SK-N-DZ (cell line): ENCODE data around the genes WDR19 and CHRNA9.

DNA sequence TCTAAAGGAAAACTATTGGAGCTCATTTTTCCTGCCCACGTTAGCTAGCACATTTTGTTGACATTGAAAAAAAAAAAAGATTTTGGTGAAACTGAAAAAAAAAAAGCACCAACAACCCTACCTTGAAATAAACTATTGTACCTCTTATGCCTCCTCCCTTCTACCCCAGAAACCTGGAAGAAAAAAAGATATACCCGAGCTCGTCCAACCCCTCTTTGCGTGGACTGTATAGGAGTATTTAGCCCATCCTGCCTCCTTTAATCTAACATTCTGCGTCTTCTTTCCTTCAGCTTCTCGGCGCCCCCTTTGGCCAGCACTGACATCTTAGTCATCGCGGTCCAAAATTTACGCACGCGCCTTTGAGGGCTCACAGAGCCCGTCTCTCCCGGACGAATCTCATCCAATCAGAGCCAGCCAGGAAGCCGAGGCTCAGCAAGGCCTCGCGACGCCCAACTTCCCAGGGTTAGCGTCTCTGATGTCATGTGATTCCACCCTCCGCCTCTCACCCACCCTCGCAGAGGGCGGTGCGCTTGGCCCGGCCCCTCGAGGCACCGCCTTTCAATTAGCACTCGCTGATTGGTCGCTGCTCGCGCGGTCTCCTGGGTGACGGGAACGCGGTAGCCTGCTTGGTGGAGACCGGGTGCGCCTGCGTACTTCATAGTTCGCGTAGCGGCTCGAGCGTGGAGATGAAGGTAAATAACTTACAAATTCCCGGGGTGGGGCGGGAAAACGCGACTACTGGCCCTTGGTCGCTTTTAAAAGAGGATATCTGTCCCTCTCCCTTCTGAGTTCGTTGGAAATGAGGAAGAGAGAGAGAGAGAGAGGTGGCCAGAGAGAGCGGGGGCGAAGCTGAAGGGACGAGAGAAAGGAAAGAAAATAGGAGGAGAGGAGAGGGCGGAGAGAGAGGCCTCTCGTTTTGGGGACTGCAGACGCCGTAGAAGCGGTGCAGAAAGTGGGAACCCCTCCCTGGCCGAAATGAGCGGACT, at the start of gene WDR19:
Gene WDR19 (plus strand): TSS at position 658 of the 986 bp plus-strand sequence.
RAMPAGE:
- cytosol, long total RNA = start-site peak on the plus strand centred at position 663 of the sequence, 29 bp wide, 38 and 23 reads in 2 replicates
- nucleus, long total RNA = start-site peak on the plus strand centred at position 656 of the sequence, 34 bp wide, 58 and 35 reads in 2 replicates

DNA sequence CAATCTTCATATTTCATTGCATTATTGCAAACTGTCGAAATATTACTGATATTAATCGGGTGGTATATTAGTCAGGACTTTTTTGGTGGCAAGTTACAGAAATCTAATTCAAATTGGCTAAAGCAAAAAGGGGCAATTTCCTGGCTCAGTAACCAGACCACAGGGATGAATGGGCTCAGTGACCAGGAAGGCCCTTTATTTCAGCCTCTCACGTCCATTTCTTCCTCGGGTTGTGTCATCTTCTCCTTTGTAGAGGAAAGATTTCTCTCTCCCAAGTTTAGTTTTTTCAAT, 6.1 kb downstream of the KLB start:
RAMPAGE:
- cytosol, long total RNA = no peak
- nucleus, long total RNA = no peak

DNA sequence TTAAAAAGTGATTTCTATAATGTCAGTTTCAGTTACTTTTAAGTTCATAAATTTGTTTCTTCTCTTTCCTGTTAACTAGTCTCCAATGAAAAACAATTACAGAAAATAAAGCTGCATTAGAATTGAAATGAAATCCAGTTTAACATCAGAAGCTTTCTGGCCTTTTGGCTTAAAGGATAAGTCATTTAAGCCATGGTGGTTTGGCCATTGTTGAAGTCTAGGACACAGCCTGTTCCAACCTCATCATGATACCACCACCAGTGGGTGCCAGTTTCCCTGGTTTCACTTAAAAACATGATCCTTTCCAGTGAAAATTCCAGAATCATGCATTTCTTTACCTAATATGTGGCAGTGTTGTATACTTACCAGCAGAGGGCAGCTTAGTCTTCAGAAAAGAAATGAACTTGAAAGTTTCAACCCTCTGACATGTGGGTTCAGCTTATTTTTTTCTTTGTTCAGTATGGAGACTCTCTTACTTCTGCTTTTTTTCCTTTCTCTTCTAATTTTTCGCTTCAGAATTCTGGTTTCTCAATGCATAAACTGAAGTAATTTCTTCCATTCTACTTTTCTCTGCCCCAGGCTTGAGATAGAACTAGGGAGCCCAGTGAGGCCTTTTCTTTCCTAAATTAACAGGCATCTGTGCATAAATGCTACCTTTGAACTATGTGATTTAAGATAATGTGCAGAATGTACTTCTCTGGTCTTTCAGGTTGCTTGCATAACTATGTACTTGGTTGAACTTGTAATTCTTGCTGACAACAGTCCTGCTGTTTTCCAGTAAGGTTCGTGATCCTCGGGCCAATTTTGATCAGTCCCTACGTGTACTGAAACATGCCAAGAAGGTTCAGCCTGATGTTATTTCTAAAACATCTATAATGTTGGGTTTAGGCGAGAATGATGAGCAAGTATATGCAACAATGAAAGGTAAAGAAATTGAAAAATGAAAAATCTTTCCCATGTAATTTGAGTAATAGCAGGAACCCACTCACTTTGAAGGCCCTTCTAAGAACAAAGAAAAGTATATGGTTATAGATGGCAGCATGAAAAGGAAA, 10.7 kb downstream of the LIAS start:
RAMPAGE:
- cytosol, long total RNA = no peak
- nucleus, long total RNA = no peak

RAMPAGE:
- cytosol, long total RNA = no peak
- nucleus, long total RNA = no peak
Observed at GRCh38 chr4:39523996-39524557, 3.2 kb downstream of the UGDH start.

DNA sequence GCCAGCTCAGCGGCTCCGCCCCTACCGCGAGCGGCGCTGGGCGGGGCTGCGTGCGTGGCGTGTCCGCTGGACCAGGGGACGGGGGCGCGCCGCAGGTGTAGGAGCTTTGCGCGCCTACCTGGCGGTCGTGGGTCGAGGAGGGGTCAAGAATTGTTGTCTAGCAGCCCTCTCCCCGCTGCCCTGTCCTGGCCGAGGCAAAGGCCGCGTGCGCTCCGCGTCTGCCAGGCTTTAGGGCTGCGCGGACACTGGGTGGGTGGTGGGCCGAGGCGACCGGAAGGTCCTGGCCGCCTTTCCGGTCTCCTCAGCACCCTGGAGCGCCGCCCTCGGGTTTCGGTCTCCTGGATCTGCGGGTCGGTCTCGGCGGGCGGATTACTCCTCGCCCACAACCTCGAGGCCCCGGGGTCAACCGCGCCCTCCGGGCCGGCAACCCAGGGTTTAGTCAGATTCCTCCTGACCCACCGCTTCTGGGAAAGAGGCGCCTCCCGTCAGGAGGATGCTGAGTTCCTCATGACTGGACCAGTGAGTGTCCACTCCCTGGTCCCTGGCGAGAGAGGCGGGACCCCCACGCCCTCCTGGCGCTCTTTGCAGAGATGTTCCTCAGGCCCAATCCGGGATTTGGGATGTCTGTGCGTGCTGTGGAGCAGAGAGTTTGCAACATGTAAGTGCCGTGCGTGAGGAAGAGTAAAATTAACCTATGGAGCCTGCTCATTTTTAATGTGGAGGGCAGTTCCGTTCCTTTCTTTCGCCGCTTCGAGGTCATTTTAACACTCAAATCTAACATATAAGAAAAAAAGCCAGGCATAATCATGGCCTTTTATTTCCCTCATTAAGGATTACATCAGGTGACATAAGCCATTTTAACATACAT, 676 bp upstream of the UGDH start:
RAMPAGE:
- cytosol, long total RNA = start-site peak on the plus strand centred at position 57 of the sequence, 37 bp wide, 56 and 71 reads in 2 replicates; start-site peak on the plus strand centred at position 314 of the sequence, 82 bp wide, 31 and 38 reads in 2 replicates
- nucleus, long total RNA = no peak

DNA sequence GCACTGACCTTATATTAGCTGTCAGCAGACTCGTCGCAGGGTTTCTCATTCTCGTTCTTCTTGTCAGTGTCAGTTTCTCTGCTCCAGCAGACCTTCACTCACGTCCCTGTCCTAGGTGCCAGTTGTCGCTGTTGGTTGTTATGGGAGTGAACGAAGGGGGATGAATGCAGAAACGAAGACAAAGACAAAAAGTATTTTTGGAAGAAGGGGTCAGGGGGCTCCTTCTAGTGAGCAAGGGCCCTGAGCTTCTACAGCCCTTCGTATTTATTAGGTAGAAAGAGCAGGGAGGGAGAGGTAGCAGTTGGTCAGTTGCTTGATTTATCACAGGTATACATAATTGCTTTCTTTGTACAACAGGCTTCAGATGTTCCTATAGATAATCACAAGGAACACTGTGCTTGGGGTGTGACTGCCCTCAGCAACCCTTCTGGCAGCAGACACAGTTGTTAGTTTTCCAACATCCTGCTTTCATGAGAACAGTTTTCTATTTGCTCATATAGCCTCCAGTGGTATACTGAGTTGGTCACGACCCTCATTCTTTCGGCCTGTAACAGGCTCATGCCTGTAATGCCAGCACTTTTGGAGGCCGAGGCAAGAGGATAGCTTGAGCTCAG, 16.7 kb upstream of the UGDH start:
RAMPAGE:
- cytosol, long total RNA = no peak
- nucleus, long total RNA = no peak

RAMPAGE:
- cytosol, long total RNA = no peak
- nucleus, long total RNA = no peak
Observed at GRCh38 chr4:39636170-39636858, 2.4 kb downstream of the SMIM14 start.

DNA sequence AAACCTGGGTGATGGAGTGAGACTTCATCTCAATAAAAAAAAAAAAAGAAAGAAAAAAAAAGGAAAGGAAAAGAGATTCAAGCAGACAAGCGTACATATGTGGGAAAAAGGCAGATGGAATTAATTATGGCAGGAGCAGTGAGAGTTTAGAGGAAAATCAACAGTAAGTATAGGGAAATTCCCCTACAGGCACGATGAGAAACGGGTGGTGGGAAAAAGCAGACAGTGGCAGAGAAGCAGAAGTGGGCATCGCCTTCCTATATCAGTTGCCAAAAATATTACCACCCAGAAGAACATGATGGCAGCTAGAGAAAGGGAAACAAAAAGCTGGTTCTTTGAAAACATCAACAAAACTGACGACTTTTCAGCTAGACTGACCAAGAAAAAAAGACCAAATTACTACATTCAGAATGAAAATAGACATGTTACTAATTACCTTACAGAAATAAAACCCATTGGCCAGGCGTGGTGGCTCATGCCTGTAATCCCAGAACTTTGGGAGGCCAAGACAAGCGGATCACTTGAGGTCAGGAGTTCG, 31.5 kb downstream of the PDS5A start:
RAMPAGE:
- cytosol, long total RNA = no peak
- nucleus, long total RNA = no peak

DNA sequence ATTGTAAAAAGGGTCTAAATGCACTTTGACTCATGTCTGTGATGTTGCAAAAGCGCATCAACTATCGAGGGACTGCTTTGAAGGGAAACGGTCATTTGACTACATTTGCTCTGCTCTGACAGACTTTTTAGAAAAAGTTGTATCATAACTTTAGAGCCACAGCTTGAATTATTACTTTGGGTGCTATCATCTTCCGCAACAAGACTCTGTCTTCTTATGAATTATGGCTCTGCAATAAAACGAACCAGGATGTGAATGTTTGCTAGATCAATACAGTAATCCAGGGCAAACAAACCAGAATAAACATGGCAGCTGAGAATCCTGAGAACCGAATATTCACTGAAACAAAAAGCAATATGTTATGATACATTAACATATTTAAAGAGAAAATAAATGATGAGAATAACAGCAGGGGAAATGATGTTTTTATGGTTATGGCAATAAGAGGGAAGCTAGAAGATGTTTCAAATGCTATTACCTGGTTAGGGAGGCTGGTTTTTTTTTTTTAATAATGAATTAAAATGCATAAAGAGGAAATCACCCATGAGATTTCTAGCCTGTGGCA, 5.3 kb upstream of the RHOH start:
RAMPAGE:
- cytosol, long total RNA = no peak
- nucleus, long total RNA = no peak

DNA sequence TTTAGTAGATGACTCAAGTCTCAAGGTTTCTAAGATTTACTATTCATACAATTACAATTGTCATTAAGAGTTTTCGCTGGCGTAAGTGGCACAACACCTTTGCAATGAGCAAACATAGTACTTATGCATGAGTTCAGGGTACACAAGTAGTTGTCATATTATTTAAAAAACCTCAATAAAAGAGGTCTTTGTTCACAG, 4.5 kb upstream of the RHOH start:
RAMPAGE:
- cytosol, long total RNA = no peak
- nucleus, long total RNA = no peak

DNA sequence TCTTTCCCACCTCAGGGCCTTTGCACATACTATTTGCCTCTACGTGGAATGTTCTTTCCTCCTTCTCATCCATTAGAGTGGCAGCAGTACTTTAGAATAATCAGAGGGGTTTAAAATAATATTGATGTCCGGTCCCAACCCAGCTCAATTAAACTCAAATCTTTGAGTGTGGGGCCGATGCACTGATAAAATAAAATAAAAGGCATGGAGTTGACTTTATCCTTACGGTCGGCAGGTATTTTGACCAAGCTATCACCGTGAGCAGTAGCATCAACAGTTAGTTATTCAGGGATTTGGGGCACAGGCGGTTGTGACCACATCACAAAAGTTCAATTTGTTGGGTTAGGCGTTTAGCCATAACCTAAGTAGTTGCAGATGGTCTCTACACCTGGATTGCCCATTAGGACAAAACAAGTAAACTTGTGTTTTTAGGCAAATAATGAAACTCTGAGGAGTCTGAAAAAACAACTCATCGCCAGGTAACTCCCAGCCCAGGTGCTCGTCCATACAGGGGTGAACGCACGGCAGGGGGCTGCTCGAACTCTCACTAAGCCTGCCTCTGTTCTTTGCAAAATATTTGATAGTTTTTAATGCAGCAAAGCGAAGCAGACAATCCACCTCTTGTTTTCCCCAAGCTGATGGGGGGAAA, 720 bp upstream of the RHOH start:
RAMPAGE:
- cytosol, long total RNA = no peak
- nucleus, long total RNA = no peak

DNA sequence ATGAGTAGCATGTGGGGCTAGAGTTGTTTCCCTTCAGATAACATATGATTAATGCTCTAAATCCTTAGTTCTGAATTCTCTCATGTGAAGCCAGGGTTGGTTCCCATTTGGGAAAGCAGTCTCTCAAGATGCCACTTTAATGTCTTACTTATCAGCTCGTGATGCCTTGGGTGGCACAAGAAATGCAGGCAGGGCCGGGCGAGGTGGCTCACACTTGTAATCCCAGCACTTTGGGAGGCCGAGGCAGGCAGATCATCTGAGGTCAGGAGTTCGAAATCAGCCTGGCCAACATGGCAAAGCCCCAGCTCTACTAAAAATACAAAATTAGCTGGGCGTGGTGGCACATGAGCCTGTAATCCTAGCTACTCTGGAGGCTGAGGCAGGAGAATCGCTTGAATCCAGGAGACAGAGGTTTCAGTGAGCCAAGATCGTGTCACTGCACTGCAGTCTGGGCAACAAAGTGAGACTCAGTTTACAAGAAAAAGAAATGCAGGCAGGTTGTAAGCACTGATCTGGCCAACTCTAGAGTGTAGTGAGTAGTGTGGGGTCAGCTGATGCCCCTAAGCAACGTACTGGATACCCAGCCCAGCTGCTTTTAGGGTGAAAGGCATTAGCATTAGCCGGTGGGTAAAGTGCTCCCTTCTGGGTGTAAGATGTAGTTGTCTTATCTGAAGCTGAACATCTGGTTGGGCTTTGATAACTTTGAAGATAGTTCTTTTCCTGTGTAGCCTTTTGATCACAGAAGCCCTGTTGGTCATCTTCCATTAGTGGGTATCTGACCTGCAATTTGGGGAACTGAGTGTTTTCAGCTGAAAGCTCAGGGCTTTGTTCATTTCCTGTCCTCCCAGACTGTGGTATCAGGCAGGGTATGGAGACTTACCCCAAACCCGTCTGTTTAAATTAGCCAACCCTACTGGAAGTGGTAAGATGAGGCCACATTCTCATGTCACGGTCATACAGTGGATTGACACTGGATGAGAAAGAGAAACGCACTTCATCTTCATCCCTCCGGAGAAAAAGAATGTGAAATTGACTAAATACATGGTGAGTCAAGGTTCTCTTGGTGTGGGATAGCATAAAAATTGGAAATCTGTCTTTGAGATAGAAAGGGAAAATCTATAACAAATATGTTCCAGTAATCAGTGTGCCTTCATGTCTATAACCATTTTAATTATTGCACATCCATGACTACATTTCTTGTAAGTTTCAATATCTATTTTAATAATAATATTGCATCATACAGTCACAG, 8.4 kb downstream of the RHOH start:
RAMPAGE:
- cytosol, long total RNA = no peak
- nucleus, long total RNA = no peak

GRCh38 chr4:40245948-40246541, 49.2 kb downstream of the RHOH start:
RAMPAGE:
- cytosol, long total RNA = no peak
- nucleus, long total RNA = no peak

GRCh38 chr4:40284138-40284643, 50.9 kb upstream of the CHRNA9 start:
RAMPAGE:
- cytosol, long total RNA = no peak
- nucleus, long total RNA = no peak

DNA sequence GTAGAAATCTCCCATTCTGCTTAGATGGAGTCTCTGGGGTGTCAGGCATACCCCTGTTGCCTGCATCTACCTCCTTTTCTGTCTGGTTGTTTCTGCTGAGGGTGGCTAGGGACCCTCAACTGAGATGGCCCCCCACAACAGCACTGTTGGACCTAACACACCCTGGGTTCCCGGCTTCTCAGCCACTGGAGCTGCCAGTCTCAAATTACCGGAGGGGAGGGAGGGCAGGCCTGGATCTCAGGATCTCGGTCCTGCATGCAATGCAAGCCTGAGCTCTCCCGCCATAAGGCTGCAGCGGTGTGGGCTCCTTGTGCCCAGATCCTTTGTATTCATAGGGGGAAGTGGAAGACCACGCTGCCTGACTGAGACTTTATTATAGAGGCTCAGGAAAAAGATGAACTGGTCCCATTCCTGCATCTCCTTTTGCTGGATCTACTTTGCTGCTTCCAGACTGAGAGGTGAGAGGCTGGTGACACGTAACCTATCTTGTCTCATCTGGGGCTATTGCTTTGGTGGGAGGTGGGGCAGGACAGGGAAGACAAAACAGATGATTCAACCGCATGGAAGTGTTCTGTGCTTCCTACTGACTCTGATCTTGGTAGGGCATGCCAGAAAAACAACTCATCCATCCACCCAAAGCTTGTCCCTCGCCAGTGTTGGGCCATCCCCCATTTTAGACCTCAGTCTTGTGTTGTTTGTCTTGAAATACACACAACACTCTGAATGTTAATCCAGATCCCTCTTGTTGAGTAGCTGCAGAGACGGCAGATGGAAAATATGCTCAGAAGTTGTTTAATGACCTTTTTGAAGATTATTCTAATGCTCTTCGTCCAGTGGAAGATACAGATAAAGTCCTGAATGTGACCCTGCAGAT, at the start of gene CHRNA9:
Gene CHRNA9 (plus strand): TSS at position 260 of the 874 bp plus-strand sequence.
RAMPAGE:
- cytosol, long total RNA = start-site peak on the plus strand centred at position 310 of the sequence, 53 bp wide, 24 and 106 reads in 2 replicates
- nucleus, long total RNA = no peak

RAMPAGE:
- cytosol, long total RNA = no peak
- nucleus, long total RNA = no peak
Observed at GRCh38 chr4:40394155-40394576, 59.0 kb downstream of the CHRNA9 start.

DNA sequence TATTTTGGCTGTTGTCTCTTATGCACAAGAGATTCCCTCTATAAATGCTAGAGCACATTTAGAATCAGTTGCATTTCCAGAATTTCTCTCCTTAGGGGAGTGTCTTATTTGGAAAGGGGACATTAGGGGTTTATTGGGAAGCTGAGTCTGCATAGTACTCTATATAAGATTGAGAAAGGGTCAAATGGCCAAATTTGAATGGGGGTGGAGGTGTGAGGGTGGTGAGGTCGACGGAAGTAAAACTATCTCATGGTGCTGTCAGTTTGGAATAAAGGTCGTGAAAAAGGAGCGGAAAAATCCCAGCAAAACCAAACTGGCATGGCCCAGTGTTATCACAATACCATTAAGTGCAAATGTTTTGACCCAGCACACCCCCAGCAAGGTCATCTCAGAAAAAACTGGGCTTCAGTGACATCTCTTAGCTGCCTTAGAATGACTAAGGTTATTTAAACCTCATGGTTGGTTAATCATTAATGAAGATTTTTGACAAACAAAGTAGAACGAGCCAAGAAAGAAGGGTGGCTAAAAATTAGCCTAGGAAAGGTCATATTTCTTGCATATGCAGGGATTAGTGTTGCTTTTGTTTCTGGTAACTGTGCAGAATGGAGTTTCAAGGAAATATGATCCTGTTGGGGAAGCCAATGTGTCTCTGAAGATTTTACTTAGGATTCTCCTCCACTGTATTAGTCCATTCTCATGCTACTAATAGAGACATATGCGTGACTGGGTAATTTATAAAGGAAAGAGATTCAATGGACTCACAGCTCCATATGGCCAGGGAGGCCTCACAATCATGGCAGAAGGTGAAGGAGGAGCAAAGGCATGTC, 83.3 kb downstream of the CHRNA9 start:
RAMPAGE:
- cytosol, long total RNA = no peak
- nucleus, long total RNA = no peak

DNA sequence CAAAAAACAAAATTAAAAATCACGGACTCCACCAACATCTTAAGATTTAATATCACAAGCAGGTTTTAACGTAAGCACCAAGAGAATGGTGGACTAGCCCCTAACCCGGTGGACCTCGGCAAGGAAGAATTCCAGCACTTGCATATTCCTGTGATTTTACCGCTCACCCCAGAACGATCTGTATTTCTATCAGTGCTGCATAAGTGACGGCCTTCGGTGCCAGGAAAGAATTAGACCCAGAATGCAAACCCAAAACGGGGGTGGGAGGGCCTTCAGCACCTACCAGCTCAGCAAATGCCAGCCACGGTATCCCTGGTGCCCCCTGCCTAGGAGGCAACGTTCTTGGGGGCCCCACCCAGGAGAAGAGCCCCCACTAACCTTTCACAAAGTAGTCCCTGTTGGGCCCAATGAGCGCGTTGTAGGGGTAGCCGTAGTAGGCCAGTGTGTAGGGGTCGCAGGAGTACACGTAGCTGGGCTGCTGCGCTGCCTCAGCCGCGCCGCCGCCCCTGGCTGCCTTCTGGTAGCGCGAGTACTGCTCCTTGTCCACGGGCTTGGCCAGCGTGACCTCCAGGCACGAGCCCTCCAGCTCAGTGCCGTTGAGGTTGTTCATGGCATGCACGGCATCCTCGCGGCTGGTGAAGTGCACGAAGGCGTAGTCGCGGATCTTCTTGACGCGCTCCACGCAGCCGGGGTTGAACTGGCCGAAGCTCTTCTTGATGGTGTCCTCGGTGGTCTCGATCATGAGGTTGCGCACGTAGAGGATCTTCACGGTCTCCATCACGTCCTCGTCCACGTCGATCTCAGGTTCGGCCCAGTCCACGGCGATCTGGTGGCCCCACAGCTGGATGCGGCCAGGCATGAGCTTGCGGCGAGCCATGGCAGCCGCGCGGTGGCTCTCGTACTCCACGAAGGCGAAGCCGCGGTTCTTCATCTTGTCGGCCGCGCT, 102.5 kb downstream of the CHRNA9 start:
RAMPAGE:
- cytosol, long total RNA = no peak
- nucleus, long total RNA = no peak

DNA sequence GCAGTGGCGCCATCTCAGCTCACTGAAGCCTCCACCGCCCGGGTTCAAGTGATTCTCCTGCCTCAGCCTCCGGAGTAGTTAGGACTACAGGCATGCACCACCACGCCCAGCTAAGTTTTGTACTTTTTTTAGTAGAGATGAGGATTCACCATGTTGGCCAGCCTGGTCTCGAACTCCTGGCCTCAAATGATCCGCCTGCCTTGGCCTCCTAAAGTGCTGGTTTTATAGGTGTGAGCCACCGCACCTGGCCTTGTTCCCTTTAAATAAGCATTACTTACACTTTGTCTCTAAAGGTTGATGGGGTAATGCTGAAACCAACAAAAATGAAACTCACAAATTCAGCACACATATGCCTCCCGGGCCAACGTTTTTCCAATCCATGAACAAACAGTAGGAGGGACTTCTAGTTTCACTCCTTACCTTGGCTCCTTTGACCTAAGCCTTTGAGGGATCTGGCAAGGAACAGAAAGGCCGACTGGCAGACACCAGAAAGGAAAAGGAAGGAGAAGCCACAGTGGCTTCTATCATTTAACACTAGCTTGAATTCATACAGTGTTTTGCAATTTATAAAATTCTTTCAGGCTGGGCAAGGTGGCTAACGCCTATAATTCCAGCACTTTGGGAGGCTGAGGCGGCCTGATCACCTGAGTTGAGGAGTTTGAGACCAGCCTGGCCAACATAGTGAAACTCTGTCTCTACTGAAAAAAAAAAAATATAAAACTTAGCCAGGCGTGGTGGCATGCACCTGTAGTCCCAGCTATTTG, 114.8 kb downstream of the CHRNA9 start:
RAMPAGE:
- cytosol, long total RNA = no peak
- nucleus, long total RNA = no peak

DNA sequence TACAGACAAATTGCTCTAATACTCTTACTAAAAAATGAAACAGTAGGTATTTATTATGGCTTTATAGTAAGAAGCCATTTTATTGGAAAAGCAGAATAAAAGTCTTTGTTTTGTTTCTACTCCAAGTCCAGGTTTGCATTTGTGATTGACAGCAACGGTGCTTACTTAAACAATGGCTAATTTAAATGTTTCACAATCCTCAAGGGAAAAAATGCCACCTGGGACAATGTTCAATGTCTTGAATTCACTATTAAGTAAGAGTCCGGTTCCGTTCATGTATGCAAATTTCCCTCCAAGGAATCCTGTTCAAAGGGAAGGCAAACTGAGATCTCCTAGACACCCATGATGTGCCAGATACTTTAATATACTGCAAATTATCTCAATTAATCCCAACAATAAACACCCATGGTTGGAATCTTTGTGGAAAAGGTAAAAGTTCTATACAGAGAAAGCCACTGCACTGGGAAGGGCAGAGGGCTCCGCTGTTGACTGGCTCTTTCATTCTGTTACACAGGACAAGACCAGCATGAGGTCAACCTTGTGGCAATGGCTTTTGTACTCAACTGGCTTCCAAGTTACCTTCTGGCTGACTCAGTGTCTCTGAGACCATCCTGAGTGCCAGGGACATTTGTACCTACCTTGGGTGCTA, 123.5 kb downstream of the RBM47 start:
RAMPAGE:
- cytosol, long total RNA = no peak
- nucleus, long total RNA = no peak